Measurements from ENCODE around the genes RASA4B and SLC26A5.

GRCh38 chr7:101934382-101935330 is 117.2 kb downstream of the CUX1 start:
- PRO-cap = bidirectional peak, plus-strand start at chr7:101934925, minus-strand start at chr7:101934683

- PRO-cap = unidirectional peak, plus-strand start at chr7:101945581
Observed at GRCh38 chr7:101945325-101945743, 127.9 kb downstream of the CUX1 start.

GRCh38 chr7:102061750-102062430 is 224.8 kb upstream of the SH2B2 start:
- PRO-cap = no peak

GRCh38 chr7:102063991-102064275 is 222.7 kb upstream of the SH2B2 start:
- PRO-cap = no peak

GRCh38 chr7:102064283-102065175 is 222.1 kb upstream of the SH2B2 start:
- PRO-cap = no peak

DNA sequence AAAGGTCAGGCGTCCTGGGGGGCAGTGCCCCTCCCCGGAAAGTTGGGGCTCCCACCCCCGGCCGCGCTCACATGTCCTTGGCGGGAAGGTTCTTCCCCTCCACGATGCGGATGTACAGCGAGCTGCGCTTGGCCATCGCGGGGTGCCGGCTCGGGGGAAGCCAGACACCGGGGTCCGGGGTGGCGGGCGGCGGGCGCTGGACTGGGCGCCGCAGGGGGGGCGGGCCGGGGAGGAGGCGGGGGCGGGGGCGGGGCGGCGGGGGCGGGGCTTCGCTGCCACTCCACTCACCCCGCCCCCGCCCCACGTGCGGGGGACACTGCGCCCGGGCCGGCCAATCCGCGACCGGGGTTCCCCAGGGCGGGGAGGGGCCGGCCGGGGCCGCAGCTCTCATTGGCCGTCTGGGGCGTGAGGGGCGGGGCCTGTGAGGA is at the start of gene RASA4B:
TSS of gene RASA4B (minus strand) at position 203 of the 428 bp plus-strand sequence.
- PRO-cap = no peak

GRCh38 chr7:102913457-102913940 is 699 bp downstream of the LRRC17 start:
- PRO-cap = no peak

GRCh38 chr7:103075258-103075895 is 437 bp downstream of the ARMC10 start:
- PRO-cap = unidirectional peak, plus-strand start at chr7:103075529

DNA sequence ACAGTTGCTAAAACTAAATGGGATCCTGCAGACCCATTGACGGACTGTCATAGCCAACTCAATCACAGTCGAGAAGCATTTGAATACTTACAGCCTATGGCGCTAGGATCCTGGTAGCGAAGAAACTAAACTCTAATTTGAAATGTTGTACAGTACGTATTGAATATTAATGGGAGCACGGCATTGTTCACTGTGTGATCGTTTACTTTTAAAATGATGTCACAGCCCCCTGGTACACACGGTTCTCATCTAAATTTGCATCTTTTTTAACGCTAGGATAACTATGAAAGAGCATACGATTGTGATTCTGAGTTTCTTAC is 842 bp upstream of the NAPEPLD start:
- PRO-cap = no peak

- PRO-cap = no peak
Observed at GRCh38 chr7:103153057-103153599, 4.2 kb upstream of the NAPEPLD start.

GRCh38 chr7:103279660-103280184 is 17.5 kb upstream of the PMPCB start:
- PRO-cap = no peak

DNA sequence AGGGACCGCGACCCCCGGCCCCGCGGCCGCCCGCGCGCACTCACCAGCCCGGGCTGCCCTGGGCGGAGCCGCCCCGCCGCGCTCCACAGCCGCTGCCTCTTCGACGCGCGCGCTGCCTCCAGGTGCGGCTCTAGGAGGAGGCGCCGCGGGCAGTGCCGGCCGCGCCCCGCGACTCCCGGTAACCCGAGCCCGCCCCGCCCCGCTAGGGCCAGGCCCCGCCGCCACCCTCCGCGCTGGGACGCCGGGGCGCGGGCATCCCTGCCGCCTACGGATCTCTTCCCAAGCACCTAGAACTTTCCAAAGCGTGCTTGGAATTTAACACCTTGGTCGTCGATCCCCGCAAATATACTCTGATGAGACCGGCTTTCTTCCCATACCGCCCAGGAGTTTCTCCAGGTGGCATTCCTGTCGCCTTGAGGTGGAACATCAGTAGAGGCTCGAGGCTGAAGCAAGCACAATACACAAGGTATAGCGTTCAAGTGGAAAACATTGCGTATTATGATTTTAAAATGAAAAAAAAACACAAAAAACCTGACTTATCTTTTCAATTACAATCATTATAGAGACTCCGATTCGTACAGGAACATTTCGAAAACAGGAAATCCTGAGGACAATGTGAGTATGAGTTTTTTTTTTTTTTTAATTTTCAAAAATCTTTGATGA is at the start of gene SLC26A5:
TSS of gene SLC26A5 (minus strand) at position 154 of the 663 bp plus-strand sequence.
- PRO-cap = no peak

GRCh38 chr7:103905648-103906132 is 83.8 kb downstream of the RELN start:
- PRO-cap = no peak

DNA sequence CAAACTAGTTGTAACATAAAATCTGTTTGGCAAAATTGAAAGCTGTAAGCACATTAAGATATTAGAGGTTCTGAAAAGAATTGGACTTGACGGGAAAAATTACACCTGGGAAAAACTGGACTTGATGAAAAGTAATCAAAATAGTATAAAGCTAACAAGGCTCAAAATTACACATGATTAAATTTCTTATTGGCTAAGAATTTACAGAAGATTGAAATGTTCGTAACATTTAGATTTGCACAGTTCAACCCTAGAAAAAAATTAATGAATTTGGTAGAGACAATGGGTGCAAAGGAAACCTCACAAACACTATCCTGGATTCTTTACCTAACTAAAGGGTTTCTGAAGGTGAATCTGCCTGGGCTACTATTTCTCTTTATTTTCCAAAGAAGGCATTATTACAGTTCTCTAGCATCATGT is 47.0 kb downstream of the LHFPL3 start:
- PRO-cap = unidirectional peak, minus-strand start at position 261 of the sequence

- PRO-cap = no peak
Observed at GRCh38 chr7:104926924-104927749, 86.9 kb upstream of the KMT2E start.

GRCh38 chr7:104931127-104931760 is 82.8 kb upstream of the KMT2E start:
- PRO-cap = no peak

DNA sequence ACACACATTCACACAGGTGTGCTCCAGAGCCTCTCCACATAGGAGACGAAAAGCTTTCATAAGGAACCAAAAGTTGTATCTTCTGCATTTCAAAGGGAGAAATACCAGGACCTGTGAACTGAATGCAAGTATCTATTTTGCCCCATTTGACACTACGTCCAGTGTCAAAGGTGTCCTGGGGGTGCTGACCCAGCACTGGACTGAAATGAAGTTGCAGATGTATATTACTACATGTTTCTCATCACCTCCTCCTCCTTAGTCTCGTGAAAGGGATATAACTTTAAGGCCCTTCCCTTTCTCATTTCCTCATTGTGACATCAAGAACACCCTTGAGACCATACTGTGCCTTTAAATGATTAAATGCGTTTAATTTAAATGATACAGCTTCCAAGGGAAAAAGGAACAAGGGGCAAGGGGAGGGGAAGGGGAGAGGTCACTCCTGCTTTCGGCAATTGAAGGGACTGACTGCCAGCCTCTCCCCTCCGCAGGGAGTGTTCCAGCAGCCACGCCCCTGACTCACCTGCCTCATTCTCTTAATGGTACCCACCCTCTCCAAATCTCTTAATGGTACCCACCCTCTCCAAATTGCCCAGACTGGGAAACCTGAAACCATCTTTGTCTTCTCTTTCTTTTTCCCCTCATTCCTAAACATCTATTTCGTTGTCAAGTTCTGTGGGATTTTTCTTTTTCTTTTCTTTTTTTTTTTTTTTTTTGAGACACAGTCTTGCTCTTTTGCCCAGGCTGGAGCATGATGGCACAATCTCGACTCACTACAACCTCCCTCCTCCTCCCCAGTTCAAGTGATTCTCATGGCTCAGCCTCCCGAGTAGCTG is 80.4 kb upstream of the KMT2E start:
- PRO-cap = no peak

DNA sequence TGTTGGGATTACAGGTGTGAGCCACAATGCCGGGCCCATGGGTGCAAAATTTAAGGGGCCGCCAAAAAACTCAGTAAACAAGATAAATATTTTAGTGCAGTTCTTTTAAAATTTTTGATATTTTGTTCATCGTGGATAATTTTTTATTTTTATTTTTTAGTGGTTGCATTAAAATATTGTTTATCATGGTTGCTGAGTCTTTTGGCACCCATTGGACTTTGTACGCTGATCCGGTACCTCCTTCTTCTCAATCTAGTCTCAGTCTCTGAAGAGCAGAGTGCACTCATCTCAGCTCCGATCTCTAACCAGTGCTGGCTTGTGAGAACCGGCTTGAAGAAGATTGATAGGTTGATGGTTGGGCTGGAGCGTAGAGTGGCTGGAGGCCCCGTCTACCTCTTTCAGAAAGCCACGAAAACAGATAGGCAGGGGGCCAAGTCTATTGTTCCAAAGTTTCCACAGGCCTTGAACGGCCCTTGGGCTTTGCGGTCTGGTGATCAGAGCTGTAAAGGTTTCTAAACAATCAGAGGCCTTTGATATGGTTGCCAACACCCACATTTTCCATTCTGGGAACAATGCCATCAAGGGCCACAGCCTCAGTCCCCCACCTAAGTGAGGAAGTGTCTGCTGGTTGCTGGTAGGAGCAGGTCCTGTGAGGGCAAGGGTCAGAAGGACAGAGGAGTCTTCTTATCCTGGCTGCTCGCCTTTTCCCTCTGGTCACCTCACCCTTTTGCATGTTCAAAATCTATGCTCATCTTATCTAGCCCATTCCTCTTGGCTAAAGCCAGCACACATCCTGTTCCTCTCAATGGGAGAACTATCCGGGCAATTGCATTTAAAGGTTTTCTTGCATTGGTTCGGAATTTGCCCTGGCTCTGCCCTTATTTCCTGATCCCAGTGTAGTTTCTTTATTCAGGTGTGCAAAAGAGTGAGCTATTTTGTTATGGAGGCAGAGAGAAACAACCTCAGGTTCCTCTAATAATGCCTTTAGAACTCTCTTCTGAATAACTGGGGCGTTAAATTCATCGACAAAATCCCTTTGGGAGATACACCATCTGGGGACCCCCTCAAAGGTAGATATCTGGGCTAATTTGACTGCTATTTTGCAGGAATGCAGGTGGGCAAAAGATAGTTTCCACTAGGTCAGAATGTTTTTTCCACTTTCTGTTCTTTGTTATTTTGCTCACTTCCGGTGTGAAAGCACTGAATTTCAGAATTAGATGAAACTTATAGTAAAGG is 70.3 kb upstream of the KMT2E start:
- PRO-cap = no peak

DNA sequence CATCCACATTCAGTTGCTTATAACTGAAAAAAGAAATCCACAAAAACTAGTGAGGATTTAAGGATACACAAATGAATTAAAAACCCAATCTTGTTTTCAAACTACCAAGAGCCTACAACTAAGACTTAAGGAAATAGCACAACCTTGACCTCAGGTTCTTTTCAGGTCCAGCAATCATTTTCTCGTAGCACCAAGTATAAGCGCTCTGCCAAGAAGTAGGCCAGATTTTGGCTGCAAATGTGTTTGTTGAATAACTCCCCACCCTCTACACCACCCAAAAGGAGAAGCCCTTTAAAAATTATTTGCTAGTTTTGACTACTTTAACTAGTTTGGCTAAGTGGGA is 2.8 kb upstream of the KMT2E start:
- PRO-cap = no peak

DNA sequence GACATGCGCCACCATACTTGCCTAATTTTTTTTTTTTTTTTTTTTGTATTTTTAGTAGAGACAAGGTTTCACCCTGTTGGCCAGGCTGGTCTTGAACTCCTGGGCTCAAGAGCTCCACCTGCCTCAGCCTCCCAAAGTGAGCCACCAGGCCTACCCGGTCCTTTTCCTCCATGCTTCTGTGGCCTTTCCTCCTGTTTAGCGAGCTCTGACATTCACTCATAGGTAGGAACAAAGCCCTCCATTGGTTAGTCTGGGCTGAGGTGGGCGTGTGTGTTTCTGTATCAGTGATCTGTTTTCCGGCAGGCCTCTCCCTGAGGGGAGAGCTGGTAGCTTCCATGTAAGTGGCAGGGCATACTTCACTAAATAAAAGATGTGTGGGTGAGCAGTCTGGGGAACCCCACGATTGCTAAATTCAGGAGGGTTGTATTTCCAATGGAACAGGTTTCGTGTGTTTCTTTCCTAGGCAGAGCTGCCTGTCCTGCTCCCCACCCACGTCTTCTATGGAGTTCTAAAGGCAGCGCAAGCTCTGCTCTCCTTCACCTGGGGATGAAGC is 50.3 kb upstream of the SRPK2 start:
- PRO-cap = no peak

Data from left lobe of liver (tissue), 1 donor.